LHCN-M2 (cell line): ENCODE results near the genes SPHK2, CA11, HSD17B14, NUCB1, GFY and RPS11.

DNA sequence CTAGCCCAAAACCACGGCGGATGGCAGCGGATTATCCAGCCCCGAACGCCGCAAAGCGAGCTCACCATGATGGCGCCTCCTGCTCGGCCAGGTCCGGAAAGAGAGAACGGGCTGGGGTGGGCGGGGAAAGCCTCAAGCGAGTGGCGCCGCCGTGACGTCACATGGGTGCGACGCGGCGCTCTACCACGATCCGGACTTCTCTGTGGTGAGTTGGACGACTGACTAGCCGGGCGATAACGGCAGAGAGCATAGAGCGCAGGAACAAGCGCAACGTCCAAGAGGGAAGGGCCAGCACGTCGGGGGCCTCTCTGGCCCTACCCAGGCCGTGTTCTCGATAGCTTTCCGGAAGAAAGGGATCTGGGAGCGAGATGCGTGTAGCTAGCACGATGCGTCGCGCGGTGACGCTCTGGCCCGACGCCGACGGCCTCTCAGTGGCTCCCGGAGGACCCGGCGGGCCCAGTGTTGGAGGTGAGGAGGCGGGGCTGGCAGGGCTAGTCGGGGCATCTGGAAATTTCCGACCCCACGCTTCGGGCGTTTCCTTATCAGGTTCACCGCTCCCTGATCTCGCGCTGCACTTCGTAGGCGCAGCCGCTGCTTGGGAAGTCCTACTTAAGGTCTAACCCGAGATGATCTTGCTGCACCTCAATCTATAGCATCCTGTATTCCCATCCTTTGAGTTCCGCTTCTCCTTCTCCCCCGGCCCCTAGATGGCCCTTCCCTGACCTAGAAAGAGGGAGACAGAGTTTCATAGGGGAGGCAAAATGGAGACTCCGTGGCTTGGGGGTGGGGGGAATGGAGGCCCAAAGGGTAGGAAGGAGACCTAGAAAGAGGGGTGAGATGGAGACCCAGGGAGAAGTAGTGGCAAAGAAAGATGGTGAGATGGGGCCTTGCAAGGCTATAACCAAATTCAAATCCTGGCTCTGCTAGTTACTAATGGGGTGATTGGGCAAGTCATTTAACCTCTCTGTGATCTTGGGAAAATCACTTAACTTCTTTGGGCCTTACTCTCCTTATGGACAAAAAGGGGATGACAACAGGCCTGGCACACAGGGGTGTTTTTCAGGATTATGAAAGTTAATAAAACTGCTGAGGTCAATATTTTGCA lies at the start of gene SPHK2:
SPHK2 (plus strand) TSS at position 431 of the 1,105 bp plus-strand sequence.
- RAMPAGE, long total RNA: start-site peak on the minus strand centred at position 93 of the sequence, 27 bp wide, 309 reads

- RAMPAGE, long total RNA: no peak
These were observed 1.9 kb downstream of the DBP start for GRCh38 chr19:48634914-48635985.

- RAMPAGE, long total RNA: no peak
These were observed at the start of gene CA11 for GRCh38 chr19:48645644-48646556. CA11 (minus strand) TSS chr19:48646187.

DNA sequence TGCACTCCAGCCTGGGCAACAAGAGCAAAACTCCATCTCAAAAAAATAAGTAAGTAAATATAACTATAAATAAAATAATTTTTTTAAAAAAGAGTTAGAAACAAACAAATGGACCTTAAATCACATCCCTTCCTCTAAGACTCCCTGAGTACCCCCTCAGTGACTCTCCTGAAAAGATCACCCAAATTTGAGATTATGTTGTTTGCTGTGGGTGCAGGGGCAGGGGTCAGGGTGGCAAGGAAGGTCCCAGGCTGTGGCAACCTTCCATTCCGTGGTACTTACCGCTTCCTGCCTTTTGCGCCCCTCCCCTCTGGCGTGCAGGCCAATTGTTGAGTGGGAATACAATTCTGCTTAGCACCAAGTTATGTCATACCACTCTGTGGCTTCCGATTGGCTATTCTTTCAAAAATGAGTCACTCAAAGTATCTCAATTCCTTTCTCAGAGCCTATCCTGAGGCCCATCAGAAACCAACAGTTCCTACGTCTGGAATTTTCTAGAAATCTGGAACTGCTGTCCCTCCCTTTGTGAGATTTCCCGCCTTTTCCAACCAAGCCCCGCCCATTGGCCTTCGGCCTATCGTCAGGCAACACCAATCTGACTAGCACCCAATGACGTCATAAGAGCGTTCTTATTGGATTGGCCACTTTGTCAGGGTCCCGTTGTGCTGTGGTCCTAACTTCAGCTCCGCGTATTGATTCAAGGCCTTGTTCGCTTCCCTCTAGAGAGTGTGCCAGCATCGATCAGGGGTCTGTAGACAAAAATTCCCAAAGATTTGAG lies 12.0 kb downstream of the NTN5 start:
- RAMPAGE, long total RNA: no peak

GRCh38 chr19:48835538-48836773 lies at the start of gene HSD17B14:
HSD17B14 (minus strand) TSS chr19:48836491.
- RAMPAGE, long total RNA: no peak

DNA sequence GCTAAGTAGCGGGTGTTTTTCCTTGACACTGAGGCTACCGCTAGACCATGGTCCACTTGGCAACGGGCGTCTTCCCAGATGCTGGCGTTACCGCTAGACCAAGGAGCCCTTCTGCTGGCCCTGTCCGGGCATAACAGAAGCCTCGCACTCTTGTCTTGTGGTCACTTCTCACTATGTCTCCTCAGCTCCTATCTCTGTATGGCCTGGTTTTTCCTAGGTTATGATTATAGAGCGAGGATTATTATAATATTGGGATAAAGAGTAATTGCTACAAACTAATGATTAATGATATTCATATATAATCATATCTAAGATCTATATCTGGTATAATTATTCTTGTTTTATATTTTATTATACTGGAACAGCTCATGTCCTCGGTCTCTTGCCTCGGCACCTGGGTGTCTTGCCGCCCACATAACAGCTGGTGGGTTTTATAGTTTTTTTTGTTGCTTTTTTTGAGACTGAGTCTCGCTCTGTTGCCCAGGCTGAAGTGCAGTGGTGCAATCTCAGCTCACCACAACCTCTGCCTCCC lies 4.6 kb downstream of the PPP1R15A start:
- RAMPAGE, long total RNA: no peak

DNA sequence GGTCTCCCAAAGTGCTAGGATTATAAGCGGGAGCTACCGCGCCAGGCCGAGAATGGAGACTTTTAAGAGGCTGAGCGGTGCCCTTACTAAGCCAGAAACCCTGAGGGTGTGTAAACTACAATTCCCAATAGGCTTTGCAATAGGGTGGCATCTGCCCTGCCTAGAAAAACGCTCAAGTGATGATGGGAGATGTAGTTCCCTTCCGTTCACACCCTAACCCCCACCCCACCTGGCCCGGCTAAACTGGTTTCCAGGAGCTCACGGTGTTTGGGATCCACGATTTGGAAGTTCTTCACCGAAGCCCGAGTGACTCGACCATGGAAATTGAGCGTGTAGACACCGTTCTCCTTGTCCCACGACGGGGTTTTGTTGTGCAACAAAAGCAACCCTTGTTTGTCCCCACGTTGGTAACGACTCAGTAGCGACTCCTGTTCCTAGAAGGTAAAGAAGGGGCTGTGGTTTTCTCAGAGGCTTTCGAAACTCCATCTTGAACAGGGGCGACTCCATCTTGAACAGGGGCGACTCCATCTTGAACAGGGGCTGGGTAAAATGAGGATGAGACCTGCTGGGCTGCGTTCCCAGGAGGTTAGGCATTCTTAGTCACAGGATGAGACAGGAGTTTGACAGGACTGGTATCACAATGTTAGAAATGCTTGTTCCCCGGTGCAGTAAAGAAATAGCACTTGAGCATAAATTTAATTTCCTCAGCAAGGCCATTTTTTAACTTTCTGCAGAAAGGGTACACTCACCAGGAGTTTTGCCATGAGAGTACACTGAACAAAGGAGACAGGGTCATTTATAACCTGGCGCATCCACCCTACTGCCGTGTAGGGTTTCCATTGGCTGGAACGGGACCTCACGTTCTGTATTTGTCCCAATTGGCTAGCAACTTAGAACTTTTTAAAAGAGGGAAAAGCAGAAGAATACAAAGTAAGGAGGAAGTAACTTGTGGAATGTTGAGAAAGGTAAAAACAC lies 9.8 kb downstream of the PPP1R15A start:
- RAMPAGE, long total RNA: no peak

GRCh38 chr19:48899659-48900514 lies at the start of gene NUCB1:
NUCB1 (plus strand) TSS chr19:48900312.
- RAMPAGE, long total RNA: start-site peak on the plus strand at chr19:48900334-48900361, 293 reads

DNA sequence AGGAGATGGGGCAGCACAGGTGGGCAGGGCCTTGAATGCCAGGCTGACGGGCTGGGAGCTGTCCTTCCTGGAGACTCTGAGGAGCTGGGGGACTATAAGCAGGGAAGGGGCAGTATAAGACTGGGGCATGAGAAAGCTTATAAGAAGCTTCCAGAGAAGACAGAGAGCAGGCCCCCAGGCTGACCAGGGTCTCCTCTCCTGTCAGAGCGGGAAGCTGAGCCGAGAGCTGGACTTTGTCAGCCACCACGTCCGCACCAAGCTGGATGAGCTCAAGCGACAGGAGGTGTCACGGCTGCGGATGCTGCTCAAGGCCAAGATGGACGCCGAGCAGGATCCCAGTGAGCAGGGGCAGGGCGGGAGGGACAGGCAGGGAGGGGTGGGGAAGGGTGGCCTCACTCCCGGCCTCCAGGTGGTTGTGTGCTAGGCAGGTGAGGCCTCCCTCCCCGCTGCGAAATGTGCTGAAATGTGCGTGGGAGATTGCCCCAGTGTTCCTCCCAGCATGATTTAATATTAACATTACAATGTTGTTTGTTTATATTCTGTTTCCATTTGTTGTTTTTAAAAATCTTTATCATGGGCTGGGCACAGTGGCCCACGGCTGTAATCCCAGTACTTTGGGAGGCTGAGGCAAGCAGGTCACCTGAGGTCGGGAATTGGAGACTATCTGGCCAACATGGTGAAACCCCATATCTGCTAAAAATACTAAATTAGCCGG lies 5.6 kb downstream of the NUCB1 start:
- RAMPAGE, long total RNA: no peak

DNA sequence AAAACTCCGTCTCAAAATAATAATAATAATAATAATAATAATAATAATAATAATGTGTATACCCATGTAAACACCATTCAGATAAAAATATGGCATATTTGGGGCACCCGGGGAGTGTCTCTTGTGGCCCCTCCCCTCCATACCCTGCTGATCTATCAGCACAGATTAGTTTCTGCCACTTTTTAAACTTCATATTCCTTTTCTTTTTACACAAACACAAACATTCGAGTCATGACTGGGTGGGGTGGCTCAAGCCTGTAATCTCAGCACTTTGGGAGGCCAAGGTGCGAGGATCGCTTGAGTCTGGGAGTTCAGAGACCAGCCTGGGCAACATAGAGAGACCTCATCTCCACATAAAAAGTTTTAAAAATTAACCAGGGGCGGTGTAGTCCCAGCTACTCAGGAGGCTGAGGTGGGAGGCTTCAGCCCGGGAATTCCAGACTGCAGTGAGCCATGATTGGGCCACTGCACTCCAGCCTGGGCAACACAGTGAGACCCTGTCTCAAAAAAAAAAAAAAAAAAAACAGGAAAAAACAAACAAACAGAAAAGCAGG lies 776 bp upstream of the BAX start:
- RAMPAGE, long total RNA: no peak

DNA sequence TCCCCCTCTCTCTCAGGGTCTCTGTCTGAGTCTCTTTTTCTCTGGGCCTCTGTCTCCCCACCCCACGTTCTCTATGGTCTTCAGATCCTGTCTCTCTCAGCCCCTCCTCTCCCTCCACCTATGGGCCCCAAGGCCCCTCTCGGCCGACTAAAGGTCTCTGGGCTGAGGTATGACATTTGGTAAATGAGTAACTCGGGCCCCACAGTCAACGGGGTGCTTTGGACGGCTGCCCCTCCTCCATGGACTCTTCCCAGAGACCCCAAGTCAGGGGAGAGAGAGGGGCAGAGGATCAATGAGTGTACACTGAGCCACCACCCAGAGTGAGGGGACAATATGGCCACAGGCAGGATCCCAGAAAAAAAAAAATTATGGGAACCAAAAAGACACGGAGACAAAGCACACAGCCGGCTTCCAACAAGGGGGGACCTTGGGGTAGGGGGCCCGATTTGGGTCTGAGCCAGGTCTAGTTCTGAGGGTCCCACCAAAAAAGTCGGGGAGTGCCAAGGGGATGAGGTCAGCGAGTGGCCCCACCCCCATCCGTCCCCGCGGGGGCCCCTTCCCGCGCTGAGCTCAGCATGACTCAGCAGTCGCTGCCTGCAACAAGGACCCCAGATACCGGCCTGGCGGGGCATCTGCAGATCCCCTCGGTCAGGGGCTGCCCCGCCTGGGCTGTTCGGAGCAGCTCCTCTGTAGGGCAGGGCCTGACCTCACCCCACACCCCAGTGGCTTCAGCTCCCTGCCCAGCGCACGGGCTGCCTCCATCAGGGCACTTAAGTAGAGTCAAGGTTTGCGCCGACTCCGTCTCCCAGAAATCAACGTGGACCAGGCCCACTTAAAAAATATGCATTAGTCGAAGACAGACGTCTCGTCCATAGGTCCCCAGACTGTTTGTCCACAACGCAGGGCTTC lies 1.5 kb upstream of the FTL start:
- RAMPAGE, long total RNA: no peak

DNA sequence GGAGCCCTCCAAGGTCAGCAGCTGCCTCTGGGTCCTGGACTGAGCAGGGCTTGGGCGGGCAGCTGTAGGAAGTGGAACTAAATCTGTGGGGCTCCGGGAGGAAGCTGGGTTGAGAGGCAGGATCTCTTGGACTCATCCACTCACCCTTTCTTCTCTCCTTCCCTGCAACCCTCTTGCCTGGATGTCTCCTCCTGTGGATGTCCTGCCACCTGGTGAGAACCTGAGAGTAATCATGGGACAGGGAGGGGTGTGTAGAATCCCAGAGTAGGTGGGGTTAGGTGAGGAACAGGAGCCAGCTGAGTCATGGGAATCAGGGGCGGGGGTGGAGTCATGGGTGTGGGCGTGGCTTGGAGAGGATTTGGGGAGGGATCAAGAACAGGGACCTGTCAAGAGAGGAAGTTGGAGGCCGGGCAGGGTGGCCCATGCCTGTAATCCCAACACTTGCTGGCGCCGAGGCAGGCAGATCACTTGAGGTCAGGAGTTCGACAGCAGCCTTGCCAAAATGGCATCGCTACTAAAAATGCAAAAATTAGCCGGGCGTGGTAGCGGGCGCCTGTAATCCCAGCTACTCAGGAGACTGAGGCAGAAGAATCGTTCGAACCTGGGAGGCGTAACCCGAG lies 16.7 kb downstream of the PPFIA3 start:
- RAMPAGE, long total RNA: no peak

- RAMPAGE, long total RNA: no peak
These were observed 34.1 kb downstream of the SLC6A16 start for GRCh38 chr19:49290658-49291539.

GRCh38 chr19:49425255-49425651 lies at the start of gene GFY:
GFY (plus strand) TSS chr19:49425388.
- RAMPAGE, long total RNA: no peak

DNA sequence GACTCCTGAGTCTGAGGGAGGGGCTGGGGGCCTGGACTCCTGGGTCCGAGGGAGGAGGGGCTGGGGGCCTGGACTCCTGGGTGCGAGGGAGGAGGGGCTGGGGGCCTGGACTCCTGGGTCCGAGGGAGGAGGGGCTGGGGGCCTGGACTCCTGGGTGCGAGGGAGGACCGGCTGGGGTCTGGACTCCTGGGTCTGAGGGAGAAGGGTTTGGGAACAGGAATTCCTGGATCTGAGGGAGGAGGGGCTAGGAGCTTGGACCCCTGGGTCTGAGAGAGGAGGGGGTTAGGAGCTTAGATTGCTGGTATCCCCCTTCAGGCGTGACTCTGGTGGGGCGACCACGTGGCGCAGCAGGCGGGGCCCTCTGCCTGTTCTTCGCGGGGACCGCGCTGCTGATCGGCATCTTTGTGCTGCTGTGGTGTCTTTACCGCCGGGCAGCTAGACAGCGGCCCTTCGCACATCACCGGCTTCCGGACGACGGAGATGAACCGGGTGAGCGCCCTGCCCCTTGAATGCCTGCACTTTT lies 2.5 kb downstream of the GFY start:
- RAMPAGE, long total RNA: no peak

GRCh38 chr19:49437025-49437795 lies 4.1 kb downstream of the SLC17A7 start:
- RAMPAGE, long total RNA: no peak

DNA sequence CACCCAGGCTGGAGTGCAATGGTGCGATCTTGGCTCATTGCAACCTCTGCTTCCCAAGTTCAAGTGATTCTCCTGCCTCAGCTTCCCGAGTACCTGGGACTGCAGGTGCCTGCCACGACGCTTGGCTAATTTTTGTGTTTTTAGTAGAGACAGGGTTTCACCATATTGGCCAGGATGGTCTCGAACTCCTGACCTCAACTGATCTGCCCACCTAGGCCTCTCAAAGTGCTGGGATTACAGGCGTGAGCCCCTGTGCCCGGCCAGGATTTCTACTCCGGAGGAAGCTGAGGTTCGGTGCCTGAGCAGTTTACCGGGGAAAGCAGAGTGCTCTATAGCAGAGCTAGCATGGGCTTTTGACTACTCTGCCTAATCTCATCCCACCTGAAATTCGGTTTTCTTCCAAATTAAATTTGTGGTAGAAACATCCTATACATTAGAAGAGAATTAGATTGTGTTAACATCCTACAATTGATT lies 1.4 kb downstream of the RPL13A start:
- RAMPAGE, long total RNA: no peak

GRCh38 chr19:49489218-49489437 lies 1.7 kb downstream of the RPL13A start:
- RAMPAGE, long total RNA: no peak

GRCh38 chr19:49492401-49493150 lies 3.7 kb upstream of the RPS11 start:
- RAMPAGE, long total RNA: no peak

- RAMPAGE, long total RNA: start-site peak on the plus strand at chr19:49496389-49496451, 479 reads
These were observed at the start of gene RPS11 for GRCh38 chr19:49495819-49496594. RPS11 (plus strand) TSS chr19:49496434.